Vein endothelial cell (primary cell): ENCODE data around the genes UVRAG, WNT11, ACER3 and CLNS1A.

GRCh38 chr11:75769377-75769754, 788 bp downstream of the DGAT2 start:
- CAGE, long polyA plus RNA, result no peak

- CAGE, long polyA plus RNA, result no peak
These were observed 14.0 kb downstream of the DGAT2 start for GRCh38 chr11:75782465-75783002.

DNA sequence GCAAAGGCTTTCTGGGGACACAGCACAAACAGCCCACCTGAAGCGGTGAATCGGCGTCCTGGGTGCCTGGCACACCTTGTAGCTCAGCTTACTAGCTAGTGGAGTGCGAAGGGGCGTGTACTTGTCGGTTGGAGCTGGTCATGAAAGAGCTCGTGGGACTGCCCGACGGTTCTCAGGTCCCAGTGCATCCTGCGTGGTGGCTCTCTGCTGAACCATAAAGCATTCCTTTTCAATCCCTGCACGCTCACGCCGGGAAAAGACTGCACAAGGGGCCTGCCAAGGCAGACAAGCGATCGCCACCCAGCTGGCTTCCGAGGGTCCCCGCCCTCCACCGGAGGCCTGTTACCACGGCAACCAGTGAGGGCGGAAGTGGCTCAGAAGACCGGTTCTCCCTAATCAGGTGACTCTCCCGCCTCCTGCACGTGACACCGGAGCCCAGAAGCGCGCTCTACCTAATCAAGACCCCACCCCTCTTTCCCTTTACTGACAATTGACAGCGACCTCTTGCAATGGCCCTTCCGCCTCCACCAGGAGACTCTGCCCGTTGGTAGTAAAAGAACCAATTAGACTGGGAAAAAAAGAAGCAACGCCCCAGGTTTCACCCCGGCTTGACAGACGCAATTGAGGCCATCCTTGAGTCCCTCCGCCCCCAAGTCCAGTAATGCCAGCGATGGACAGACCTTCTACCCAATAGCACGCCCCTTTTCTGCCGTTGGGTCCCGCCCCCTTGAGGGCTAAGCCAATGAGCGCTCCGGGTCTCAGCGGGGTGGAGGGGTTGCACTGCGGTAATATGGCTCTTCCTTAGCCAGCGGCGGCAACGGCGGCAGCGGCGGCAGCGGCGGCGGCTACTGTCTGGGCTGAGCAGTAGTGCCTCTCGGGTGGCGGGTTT, at the start of gene UVRAG:
TSS of gene UVRAG (plus strand) at position 785 of the 889 bp plus-strand sequence.
- CAGE, long polyA plus RNA, result no peak

DNA sequence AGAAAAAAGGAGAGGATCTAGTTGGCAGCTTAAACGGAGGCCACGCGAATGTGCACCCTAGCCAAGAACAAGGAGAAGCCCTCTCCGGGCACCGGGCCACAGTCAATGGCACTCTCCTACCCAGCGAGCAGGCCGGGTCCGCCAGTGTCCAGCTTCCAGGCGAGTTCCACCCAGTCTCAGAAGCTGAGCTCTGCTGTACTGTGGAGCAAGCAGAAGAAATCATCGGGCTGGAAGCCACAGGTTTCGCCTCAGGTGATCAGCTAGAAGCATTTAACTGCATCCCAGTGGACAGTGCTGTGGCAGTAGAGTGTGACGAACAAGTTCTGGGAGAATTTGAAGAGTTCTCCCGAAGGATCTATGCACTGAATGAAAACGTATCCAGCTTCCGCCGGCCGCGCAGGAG, 65.3 kb downstream of the WNT11 start:
- CAGE, long polyA plus RNA, result no peak

GRCh38 chr11:76206076-76206956, at the start of gene WNT11:
WNT11 (minus strand) TSS chr11:76206502.
- CAGE, long polyA plus RNA, result no peak

DNA sequence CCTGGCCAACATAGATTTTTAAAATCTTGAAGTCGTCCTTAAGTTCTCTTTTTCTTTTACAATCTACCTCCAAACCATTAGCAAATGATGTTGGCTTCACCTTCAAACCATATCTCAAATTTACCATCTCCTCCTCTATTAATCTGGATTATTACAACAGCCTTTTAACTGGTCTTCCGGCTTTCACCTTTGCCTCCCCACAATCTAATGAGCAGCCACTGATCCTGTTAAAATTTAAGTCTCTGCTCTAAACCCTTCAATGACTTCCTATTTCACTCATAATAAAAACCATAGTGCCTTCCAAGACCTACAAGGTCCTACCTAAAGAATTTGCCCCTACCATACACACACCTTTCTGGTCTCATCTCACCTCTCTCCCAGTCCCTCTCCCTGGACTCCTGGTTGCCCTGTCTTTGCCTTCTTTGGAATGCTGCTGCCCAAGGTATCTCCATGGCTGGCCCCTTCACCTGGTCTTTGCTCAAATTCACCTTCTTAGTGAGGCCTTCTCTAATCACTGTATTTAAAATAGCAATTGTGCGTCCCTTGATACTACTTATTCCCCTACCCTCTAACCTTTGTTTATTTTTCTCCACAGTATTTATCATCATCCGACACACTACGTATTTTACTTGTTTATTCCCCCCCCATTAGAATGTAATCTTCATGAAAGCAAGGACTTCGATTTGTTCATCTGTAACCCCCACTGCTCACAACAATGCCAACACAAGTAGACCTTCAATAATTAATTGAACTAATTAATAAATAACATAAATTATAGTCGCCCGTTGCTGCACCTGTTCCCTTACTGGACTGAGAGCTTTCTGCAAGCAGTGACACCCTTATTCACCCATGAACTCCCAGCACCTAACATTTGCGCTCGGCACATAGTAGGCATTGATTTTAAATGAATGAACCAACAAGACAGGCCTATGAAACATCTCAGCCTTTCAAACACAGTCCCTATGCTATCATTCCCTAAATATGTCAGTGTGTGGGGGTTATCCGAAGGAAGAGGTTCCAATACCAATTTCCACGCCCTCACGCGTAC, 1.5 kb downstream of the THAP12 start:
- CAGE, long polyA plus RNA, result no peak

GRCh38 chr11:76494152-76494513, 49.3 kb downstream of the EMSY start:
- CAGE, long polyA plus RNA, result no peak

DNA sequence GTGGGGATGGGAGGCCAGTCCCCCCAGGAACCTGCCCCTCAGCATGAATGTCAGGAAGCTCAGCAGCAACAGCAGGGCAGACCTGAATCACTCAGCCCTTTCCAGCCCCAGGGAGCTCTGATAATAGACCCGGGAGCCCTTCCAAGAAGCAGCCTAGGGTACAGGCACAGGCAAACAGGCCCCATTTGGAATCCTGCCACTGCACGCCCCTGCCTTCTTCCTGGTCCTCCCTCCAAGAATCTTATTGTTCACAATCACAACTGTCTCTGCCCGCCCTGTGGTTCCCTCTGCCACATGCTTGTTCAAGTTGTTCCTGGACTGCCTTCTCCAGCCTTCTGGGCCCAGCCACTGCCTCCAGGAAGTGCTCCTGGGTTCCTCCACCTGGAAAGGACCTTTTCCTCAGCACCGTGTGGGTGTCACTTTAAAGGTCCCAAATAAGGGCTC, 54.6 kb downstream of the LRRC32 start:
- CAGE, long polyA plus RNA, result no peak

DNA sequence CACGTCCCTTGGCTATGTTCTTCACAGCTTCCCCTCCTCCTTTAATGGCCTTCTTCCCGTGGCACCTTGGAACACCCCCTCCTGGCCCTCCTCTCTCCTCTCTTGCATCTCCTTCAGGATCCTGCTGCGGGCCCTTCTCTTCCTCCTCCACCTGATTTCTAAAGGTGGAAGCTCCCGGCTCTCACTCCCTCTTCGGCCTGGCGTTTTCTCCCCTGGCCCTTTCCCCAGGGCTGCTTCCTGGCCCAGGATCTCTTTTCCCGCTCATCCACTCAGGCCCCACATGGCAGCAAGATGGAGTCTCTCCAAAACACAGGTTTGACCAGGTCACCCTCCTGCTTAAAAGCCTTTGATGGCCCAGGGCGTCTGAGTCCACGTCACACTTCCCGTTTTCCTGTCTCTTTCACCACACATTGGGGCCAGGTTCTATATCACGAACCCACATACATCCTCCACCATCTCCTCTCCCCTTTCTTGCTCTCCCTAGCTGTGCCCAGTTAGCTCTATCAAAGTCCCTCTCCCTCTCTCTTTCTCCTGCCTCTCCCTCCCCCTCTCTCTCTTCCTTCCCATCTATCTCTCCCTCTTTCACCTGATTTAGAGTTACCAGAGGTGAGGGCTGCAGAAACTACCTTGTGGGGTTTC, 7.7 kb upstream of the LRRC32 start:
- CAGE, long polyA plus RNA, result no peak

DNA sequence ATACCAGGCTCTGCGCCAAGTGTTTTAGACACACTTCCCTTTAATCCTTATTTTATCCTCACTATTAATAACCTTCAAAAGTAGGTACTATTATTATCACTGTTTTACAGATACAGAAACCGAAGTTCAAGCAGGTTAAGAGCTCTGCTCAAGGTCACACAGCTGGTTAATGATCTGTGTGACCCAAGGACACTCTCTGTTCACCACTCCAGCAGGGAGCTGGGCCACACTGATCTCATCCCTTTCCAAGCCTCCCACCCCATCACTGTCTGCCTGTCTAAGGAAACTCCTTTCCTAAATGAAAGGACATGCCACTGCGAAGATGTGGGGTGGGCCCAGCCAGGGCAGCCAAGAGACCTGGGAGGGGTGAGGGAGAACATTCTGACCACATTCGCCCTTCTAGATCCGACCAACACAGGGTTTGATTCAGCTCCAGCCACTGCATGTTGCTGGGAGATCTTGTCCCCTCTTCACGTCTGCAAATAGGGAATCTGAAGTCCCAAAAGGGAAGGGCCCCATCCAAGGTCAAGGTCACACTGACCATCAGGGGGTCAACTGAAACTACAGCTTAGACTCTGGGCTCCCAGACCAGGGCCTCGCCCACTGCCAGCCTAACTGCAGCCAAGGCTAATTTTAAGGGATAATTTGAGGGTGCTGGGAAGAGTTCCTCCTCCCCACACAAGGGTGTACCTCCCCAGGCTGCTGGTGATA, 17.1 kb upstream of the TSKU start:
- CAGE, long polyA plus RNA, result no peak

DNA sequence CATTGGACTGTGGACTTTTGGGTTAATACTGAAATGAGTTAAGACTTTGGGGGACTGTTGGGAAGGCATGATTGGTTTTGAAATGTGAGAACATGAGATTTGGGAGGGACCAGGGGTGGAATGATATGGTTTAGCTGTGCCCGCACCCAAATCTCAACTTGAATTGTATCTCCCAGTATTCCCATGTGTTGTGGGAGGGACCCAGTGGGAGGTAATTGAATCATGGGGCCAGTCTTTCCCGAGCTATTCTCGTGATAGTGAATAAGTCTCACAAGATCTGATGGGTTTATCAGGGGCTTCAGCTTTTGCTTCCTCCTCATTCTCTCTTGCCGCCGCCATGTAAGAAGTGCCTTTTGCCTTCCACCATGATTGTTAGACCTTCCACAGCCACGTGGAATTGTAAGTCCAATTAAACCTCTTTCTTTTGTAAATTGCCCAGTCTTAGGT, 9.2 kb downstream of the TSKU start:
- CAGE, long polyA plus RNA, result no peak

GRCh38 chr11:76806878-76807954, 24.1 kb downstream of the TSKU start:
- CAGE, long polyA plus RNA, result no peak

GRCh38 chr11:76860288-76861649, at the start of gene ACER3:
ACER3 (plus strand) TSS chr11:76860918.
- CAGE, long polyA plus RNA, result no peak

- CAGE, long polyA plus RNA, result no peak
These were observed 14.0 kb upstream of the B3GNT6 start for GRCh38 chr11:77020025-77020761.

- CAGE, long polyA plus RNA, result no peak
These were observed 6.7 kb downstream of the CAPN5 start for GRCh38 chr11:77073236-77074133.

- CAGE, long polyA plus RNA, result no peak
These were observed 9.1 kb downstream of the MYO7A start for GRCh38 chr11:77137141-77137502.

- CAGE, long polyA plus RNA, result no peak
These were observed 62.1 kb downstream of the PAK1 start for GRCh38 chr11:77411645-77412319.

DNA sequence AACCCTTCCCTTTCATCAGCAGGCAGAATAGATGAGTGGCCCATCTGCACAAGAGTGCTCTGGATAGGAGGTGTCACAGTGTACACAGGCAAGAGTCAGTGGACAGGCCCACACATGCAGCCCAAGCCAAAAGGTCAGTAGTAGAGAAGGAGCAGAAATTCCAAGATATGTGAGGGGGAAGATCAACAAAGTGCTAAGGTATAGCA, 29.0 kb upstream of the AQP11 start:
- CAGE, long polyA plus RNA, result no peak

DNA sequence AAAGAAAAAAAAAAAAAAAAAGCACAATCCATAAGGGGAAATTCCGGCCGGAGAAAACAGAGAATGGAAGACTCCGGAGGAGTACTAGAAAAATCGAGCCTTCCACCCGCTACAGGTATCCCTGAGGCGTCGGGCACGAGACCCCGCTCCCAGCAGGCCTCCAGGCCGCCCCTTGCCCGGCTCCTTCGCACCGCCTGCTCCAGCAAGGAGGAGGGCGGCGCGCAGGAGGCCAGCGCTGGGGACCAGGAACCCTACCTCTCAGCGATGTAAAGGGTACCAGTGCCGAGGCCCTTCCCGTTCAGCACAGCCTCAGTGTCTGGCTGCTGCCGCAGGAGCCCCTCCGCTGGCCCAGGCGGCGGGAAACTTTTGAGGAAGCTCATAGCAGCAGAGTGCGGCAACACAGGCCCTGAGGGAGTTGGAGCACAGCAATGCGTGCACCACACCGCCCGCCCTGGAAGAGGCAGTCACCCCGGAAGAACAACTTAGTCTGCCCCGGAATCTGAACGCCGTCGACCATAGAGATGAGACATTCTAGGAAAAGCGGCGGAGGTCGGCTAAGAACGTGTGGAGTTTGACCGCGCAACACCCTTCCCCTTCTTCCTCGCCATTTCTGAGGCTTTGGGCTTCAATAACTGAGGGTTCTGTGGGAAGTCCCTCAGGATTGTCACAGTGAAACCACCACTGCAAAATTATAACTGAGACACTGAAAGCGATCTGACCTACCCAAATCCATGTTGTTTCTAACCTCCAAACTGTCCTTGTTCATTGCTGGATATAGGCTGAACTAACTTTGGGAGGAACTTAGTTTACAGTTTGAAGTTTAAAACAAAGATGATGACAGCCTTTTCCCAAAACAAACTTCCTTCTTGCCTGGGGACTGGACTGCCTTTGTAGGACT, at the start of gene CLNS1A:
TSS of gene CLNS1A (minus strand) at position 460 of the 898 bp plus-strand sequence.
- CAGE, long polyA plus RNA, result start-site peak on the minus strand centred at position 455 of the sequence, 50 bp wide, 69 and 52 reads in 2 replicates

DNA sequence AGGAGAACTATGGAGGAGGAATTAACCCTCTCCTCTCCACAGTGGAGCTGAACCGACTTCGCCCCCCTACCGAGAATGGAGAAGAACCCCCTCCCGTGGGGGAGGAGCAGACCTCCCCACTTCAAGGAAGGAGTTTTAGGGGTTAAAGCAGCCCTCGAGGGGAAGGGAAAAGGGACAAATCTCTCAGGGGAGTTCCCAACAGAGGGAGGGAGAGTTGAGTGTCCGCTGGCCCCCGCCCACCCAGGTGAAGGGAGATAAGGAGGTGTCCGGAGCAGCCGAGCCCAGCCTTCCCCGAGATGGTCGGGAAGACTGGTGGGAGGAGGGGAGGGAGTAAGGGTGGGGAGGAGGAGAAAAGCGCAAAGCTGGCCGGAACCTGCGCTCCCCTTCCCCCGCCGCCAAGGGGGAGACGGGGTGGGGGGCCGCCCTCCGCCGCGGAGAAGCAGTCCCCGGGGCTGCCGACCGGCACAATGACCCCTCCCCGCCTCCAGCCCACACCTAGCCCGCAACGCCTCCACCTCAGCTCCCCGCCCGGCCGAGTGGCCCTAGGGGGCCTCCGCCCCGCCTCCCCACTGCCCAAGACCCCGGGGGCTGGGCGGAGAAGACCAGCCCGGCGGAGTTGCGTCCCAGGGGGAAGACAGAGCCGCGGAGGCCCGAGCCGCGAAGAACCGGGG, 601 bp downstream of the RSF1 start:
- CAGE, long polyA plus RNA, result no peak